Measurements from ENCODE around the gene CD38.

GRCh38 chr4:15065937-15067071 lies 64.0 kb downstream of the CPEB2 start:
- PRO-cap = no peak

DNA sequence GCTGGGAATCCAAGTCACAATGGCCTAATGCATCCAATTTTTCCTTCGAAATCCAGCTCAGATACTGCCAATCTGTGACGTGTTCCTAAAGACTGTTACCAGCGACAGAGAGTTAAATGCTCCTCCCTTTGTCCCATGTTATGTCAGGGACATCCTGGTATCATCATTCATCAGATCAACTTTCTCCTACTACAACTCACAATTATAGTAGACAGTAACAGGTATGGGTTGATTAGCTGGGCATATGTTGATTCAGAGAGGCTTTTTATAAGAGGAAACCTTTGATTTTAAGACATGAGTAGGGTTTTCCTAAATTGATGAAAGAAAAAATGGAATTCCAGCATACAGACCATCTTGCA lies 143.8 kb downstream of the CPEB2 start:
- PRO-cap = no peak

GRCh38 chr4:15167724-15168187 lies 165.5 kb downstream of the CPEB2 start:
- PRO-cap = no peak

GRCh38 chr4:15478559-15479133 lies 9.0 kb downstream of the CC2D2A start:
- PRO-cap = no peak

GRCh38 chr4:15593573-15594149 lies 61.5 kb downstream of the FBXL5 start:
- PRO-cap = no peak

GRCh38 chr4:15655421-15656633 lies 670 bp upstream of the FBXL5 start:
- PRO-cap = bidirectional peak, plus-strand start at chr4:15655459, minus-strand start at chr4:15655350; bidirectional peak, plus-strand start at chr4:15656315, minus-strand start at chr4:15656320

DNA sequence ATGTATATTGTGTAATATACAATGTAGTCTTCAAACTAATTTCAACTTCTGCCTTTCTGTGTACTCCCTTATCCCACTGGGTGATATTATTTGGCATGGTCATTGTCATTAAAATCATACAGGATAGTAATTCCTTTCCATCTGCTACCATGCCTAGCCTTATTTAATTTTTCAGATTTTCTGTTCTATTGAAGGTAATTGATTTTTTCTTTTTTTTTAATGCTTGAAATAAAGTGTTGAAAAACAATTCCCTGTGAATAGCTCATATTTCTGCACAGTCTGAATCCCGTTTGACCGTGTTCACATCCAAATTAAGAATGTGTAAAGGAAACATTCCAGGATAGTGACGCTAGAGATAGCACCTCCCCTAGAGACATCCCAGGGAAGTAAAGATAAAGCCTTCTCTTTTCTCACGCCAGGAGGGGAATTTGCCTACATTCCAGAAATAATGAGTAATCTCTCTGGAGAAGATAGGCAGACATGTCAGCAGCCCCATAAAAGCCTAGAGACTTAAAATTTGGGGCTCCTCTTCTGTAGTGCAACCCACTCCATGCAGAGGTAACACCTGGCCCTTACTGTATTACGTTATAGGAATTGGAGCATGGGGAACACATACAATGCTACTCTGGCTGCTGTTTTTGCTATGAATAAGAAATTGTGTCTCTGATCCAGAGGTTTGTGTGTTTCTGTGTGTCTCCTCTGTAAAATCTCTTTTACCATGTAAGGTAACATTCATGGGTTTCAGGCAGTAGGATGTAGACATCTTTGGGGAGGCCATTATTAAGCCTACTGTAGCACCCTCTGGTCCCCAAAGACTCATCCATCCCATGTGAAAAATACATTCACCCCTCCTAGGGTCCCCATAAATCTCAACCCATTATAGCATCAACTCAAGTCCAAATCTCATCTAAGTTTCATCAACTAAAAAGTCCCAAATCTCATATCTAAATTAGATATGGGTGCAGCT lies 8.9 kb downstream of the FAM200B start:
- PRO-cap = no peak

GRCh38 chr4:15777897-15778716 lies at the start of gene CD38:
Gene CD38, plus strand, starts transcription at chr4:15778328.
- PRO-cap = no peak

DNA sequence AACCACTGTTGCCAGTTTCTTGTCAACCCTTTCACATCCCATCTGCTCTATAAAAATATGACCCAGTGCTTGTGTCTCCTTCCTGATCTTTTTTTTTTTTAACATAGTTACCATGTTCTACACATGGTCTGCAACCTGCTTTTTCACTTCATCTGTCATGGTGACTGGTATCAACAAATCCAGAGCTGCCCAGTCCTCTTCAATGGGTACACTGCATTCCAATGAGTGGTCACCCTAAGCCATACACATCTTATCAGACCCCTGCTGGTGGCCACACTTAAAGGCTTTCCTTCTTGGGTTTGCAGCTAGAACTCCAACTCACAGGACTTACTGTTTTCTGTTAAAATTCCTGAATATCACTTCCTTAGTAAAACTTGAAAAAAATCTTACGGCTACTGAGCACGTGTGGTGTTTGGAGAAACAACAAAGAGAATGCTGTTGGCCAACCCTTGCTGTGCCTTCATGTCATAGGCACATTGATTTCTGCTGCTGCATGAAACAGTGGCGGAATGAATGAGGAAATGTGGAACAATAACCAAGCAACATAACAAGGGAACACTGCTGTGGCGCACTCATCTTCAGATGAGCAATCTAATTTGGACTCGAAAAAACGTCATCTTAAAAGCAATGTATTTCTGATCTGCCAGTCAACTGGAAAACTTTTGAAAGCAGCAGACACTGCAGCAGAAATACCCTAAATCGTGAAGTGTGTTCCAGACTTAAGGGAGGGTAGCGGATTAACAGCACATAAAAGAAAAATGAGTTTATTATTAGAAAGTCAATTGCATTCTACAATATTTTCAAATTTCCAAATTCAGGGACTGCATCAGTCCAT lies 51.5 kb downstream of the PROM1 start:
- PRO-cap = no peak

- PRO-cap = no peak
Observed at GRCh38 chr4:16033260-16033733, 50.5 kb downstream of the PROM1 start.

DNA sequence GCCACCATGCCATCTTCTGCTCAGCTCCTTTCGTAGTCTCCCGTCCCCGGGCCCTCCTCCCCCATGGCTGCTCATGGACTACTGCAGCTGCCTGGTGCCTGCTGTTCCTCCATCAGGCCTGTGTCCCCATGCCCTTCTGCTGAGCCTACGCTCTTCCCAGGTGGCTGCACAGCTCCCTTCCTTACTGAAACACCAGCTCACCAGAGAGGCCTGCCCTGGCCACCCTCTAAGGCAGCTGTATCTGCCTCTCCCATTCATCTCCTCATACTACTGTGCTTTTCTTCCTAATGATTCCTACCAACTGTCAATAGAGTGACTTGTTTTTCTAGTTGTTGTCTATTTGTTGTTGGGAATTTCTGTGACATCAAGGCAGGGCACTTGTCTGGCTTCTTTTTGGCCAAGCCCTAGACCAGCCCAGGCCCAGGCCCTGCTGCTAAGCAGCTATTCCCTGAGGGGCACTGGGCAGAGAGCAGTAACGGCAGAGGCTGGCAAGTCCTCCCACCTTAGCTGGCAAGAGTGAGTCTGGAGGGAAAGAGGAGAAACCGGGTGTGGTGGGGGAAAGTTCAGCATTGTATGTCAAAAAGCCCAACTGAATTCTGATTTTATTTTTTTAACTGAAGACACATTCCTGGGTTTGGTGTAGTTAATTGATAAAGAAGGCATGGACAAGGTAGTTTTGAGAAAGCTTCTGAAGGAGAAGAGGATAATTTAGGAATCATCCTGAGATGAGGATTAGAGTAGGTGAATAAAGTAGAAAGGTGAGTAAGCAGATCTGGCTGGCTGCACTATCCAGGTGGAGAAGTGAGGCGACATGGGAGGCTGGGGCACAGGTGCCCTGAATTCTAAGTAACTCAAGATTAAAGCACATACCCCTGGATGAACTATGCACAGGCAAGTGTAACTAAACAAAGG lies 57.6 kb downstream of the TAPT1 start:
- PRO-cap = no peak

DNA sequence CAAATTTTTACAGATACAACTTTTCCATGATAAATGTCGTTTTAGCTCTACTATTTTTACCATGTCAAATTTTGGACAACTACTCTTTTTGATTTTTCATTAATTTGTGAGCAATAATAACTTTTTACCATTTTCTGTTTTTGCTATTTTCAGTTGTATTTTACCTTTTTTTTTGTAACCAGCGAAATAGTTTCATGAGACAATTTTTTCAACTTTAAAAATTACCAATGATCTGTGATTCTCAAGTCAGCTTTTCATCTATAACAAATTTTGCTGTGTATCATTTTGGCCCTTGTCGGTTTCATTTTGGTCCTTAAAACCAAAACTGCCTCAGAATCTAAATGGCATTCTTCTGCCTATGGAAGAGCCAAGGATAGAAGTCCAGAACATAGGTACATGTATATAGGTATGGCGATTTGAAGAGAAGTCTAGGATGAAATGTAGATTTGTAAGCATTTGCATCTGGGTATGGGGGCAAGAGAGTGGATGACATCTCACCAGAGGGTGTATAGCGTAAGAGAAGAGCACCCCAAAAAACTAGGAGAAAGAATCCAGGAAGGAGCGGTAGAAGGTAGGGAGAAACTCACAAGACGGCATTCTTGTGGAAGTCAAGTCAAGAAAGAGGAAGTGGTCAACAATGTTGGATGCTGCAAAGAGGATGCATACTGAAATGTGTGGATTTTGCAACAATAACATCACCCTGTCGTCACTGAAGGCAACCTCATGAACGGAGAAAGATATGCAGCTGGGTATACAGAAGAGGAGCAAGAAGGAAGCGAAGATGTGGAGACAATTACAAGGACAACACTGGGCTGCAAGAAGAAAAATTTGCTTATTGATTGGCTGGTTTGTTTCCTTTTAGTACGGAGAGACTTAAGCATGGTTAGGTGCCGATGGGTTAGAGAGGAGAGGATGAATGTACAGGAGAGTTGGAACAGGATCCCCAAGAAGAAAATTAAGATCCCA lies 11.2 kb upstream of the TAPT1 start:
- PRO-cap = no peak

- PRO-cap = no peak
Observed at GRCh38 chr4:16360686-16361291, 134.5 kb upstream of the TAPT1 start.

DNA sequence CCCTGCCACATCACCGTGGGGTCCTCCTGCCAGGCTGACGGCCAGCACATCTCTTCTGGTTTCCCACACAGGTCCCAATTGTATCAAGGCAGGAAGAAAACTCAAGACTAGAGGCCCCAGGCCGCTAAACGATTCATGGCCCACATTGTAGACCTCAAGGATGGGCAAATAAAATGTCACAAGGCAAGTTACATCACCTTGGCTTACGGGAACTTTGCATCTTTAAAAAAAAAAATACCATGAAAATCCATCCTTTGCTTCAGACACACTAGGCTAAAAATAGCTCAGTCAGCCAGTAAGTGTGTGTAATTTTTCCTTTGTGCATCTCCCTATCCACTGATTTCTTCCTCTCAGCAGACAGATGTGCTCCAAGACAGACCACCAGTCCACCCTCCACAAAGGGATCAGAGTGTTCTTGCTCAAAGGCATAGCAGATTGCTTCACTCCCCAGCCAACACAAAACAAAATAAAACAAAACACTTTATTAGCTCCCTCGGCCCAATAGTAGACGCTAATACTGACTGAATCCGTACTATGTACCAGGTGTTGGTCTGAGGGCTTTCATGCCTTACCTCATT lies 14.7 kb downstream of the LDB2 start:
- PRO-cap = no peak

DNA sequence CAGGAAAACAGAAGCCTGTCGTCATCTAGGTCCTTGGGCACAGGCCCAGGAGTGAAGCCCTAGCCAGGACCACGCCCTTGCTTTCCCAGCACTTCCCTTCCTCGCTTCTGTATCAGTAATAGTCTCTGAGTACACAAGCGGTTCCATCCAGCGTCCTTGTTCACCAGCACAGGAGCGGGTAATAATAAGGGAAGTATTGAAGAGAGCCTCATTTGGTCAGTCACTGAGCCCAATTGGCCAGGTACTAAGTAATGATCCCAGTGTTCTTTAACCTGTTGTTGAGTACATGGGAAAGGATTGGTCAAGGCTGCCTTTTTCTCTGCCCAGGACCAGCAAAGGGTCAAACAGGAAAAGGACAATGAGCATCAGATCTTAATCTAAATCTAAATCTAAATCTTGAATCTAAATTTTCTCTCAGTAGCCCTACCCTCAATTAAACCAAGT lies 74.3 kb downstream of the QDPR start:
- PRO-cap = no peak

- PRO-cap = no peak
Observed at GRCh38 chr4:17489356-17489940, 22.4 kb downstream of the QDPR start.

DNA sequence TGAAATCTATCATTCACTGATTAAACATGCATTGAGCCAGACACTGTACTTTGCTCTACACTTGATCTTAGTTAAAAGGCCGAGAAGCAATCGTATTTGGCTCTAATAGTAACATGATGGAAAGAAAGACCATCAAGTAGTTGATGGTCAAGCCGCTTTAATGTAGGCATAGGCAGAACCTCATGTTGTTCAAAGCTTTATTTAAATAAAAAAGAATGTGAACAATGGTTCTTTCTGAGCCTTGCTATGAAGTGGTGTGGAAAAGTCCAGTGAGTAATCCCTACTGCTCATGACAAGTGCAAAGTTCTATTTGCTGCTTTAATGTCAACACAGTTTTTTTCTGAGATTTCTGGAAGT lies 18.0 kb upstream of the LAP3 start:
- PRO-cap = no peak

GRCh38 chr4:18318932-18319453 lies 297.4 kb upstream of the LCORL start:
- PRO-cap = no peak

- PRO-cap = no peak
Observed at GRCh38 chr4:18418074-18418550, 396.6 kb upstream of the LCORL start.

DNA sequence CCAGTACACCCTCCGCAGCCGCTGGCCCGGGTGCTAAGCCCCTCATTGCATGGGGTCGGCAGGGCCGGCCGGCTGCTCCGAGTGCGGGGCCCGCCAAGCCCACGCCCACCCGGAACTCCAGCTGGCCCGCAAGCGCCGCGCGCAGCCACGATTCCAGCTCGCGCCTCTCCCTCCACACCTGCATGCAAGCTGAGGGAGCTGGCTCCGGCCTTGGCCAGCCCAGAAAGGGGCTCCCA lies 396.9 kb upstream of the LCORL start:
- PRO-cap = no peak

Measured in aorta (tissue), 1 donor.